ENCODE measurements around the genes E2F2, MYOM3 and SRRM1.

GRCh38 chr1:23368622-23369316 lies 867 bp downstream of the ZNF436 start:
- PRO-cap: bidirectional peak, plus-strand start at chr1:23368974, minus-strand start at chr1:23368867

DNA sequence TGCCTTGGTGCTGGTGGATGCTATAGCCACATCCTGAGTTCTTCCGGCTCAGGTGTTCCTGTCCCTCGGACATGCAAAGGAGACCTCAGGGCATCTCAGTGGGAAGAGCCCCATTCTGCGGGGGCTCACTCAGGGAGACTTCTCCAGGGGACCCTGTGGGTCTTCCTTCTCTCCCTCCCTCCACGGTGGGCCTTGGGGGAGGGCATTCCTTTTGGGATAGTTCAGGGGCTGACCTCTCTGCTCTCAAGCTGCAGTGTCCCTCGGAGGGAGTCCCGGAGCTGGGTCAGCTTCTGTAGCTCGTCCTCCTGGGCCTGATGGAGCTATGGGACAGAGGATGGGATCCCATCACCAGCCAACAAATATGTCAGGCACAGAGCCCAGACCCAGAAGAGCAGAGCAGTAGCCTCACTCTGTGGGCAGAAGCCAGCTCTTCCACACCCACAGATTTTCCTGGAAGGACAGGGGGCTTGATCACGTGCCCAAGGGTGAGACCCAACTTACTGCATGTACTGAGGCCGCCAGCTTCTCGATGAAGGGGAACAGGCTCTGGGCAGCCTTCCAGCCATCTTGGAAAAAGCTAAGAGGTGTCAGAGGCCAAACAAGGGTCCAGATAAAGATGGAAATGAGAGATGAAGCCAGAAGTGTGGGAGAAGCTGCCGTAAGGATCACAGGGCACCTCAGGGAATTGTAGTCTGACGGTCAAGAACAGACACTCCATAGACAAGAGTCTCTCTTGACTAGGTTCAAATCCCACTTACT lies 16.8 kb upstream of the TCEA3 start:
- PRO-cap: no peak

DNA sequence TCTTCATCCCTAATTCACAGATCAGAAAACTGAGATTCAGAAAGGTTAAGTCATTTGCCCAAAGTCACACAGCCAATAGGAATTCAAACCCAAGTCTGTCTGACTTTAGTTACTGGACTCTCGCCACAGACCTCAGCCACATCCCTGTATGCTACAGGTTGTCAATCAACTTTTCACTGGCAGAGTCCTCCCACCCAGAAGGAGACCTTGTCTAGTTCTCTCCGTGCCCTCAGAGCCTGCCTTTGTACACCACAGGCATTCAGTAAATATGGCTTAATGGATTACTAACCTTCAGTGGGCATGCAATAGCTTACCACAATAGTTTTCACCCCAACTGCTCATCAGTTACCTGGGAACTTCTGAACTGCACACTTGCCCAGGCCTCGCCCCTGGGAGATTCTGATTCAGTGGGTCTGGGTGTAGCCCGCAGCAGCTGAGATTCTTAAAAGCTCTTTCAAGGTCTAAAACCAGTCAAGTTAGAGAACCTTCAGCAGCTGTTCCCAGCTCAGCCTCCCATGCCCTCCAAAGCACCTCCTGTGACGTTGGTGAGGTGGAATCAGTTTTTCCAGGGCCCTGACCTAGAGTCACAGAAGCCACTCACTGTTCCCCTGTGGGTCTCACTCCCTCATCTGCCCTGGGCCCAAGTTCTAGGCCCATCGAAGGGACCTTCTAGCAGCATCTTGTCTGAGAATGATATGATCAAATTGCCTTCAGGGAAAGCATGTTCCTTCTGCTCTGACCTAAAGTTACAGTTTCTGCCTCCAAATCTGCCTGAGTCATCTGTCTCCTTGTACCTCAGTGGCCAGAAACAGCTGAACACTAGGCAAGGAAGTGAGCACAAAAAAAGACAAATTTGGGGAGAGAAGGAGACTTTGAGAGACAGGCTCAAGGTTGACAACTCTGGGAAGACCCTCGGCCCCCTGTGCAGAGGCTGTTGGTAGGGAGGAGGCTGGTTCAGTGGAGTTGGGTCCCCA lies 10.8 kb downstream of the ASAP3 start:
- PRO-cap: no peak

GRCh38 chr1:23530402-23531733 lies at the start of gene E2F2:
E2F2 (minus strand) TSS chr1:23531233.
- PRO-cap: bidirectional peak, plus-strand start at chr1:23530682, minus-strand start at chr1:23530576; bidirectional peak, plus-strand start at chr1:23530994, minus-strand start at chr1:23530886; bidirectional peak, plus-strand start at chr1:23531492, minus-strand start at chr1:23531233

- PRO-cap: no peak
Observed at GRCh38 chr1:23533046-23533501, 2.0 kb upstream of the E2F2 start.

DNA sequence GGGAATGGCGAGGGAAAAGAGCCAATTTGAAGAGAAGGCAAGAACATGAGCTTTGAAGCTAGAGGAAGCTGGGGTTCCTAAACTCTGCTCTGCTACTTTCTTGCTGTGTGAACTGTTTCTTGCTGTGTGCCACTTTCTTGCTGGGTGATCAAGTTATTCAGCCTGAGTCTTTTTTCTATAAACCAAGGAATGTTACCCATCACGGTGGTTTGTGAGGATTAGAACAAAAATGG lies 3.7 kb downstream of the ID3 start:
- PRO-cap: no peak

GRCh38 chr1:23693456-23694083 lies 2.0 kb downstream of the RPL11 start:
- PRO-cap: no peak

GRCh38 chr1:23731299-23731793 lies 11.9 kb upstream of the ELOA start:
- PRO-cap: no peak

GRCh38 chr1:23801206-23801747 lies 723 bp upstream of the GALE start:
- PRO-cap: unidirectional peak, minus-strand start at chr1:23801346

DNA sequence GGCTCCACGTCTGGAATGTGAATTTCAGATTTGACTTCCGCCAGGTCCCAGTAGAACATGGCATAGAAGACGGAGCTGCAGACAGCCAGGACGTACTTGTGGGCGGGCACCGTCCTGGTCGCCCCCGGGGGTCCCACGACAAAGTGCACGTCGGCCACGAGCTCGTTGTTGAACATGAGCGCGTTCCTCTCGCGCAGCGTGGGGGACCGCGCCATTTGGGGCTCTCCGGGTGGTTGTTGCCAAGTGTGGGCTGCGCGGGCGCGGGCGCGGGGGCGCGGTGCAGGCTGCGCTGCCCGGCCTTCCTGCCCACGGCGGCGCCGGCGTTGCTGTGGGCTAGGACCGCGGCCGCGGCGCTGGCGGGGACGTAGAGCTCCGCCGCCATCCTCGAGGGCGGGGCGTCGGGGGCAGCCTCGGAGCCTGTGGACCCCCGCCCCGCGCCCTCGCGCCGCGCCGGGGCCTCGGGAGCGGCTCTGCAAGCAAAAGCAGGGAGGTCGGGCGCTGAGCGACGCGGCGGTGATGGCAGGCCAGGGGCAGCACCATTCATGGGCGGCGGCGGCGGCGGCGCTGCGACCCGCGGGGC lies 10.5 kb downstream of the CNR2 start:
- PRO-cap: no peak

- PRO-cap: no peak
Observed at GRCh38 chr1:23909346-23909849, 3.8 kb downstream of the CNR2 start.

DNA sequence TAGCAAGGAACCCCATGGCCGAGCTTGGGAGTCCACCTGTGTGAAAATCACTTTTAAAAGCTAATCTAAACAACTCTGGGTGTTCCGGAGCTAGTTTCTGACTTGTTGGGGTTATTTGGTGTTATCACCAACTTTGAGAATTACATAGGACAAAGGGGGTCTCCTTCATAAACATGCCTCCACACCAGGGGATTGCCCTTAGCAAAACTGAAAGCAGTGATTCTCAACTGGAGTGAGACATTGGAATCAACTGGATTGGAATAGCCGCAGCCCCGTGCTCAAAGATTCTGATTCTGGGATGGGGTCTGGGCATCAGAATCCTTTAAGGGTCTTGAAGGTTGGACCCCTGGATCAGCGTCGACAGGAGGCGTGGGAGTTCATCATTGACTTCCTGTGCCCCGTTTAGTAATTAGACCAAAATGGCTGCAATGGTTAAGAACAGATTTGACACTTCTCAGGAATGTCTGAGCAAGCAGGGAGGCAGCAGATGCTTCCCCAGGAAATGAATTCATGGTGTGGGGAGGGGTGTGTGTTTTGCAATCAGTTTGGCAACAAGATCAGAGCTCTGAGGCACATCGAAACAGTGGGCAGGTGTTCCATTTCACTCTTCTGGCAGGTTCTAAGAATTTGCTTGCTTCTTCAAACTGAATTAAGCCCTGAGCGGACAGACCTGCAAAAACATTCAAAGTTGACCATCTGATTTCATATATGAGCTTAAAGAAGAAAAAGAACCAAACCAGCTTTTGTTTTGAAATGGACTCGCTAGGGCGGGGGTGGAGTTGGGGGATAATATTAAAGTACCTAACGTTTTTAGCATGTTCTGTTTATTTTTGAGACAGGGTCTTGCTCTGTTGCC lies 4.6 kb upstream of the PNRC2 start:
- PRO-cap: no peak

DNA sequence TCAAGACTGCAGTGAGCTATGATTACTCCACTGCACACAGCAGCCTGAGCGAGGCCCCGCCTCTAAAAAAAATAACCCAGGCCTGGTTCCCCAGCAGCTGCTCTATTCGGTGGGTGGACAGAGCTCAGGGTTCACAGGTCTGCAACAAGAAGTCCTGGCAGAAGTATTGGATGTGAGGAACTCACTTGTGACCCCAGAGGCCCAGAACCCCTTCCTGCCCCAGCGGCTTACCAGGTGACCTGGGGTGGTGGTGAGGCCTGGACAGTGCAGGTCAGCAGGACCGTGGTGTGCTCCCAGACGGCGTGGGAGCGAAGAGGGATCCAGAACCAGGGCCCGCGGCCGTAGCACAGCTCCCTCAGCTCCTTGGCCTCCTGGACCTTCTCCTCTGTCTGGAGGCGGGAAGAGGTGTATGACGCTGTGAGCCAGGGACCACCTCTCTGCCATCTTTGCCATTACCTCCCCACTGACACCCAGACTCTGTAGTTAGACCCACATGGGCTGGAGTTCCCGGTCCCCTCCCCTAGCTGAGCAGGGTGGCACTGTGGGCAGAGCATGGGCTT lies 6.2 kb downstream of the MYOM3 start:
- PRO-cap: bidirectional peak, plus-strand start at position 105 of the sequence, minus-strand start outside the sequence

GRCh38 chr1:24107747-24108288 lies 4.1 kb downstream of the MYOM3 start:
- PRO-cap: bidirectional peak, plus-strand start at chr1:24107994, minus-strand start at chr1:24107968

GRCh38 chr1:24112025-24113034 lies at the start of gene MYOM3:
MYOM3 (minus strand) TSS chr1:24112135.
- PRO-cap: unidirectional peak, minus-strand start at chr1:24112650

DNA sequence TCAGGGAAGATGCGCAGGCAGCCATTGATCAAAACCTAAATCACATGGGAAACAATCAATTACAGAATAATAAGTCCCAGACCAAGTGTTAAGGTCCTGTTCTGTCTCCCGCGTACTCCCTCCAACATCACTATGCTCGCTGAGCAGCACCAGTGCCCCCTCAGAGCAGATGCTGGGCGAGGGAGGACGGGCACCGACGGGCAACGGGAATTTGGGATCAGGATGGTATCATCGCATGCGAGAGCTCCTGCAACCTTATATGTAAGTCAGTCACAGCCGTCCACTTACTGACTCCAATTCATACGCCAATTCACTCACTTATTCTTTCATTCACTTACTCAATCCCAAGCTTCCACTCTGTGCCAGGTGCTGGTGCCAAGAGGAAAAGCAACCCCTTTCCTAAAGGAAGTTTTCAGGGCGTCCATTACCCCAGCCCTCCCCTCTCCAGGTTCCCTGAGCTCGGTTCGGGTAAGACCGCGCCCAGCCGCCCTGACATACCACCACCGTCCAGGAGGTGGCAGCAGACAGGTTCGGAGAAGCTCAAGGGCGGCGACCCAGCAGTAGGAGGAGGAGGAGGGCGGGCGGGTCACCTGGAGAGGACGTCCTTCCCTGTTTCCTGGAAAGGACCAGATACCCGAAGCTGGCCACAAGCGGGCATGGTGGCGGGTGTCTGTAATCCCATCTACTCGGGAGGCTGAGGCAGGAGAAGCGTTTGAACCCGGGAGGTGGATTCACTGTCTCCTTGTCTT lies 7.4 kb upstream of the IL22RA1 start:
- PRO-cap: bidirectional peak, plus-strand start at position 629 of the sequence, minus-strand start at position 504 of the sequence

DNA sequence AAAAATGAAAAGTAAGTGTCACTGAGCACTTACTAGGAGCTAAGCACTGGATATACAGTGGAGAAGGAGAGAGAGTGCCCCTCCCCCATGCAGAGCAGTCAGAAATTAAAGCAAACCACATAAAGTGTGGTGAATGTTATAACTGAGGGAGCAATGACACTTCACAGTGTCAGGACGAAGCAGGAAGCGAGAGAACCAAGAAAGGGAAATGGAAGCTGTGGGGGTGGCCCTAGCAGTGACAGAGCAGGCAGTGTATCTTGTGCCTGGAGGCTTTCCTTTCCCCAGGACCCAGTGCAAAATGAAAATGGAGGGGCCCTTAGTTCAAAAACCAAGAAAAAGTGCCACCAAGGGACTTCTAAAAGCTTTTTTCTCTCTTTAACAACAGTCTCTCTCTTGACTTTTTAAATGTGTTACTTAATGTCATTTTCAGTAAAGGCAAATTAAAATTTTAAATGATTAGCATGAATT lies 21.5 kb upstream of the RCAN3 start:
- PRO-cap: no peak

DNA sequence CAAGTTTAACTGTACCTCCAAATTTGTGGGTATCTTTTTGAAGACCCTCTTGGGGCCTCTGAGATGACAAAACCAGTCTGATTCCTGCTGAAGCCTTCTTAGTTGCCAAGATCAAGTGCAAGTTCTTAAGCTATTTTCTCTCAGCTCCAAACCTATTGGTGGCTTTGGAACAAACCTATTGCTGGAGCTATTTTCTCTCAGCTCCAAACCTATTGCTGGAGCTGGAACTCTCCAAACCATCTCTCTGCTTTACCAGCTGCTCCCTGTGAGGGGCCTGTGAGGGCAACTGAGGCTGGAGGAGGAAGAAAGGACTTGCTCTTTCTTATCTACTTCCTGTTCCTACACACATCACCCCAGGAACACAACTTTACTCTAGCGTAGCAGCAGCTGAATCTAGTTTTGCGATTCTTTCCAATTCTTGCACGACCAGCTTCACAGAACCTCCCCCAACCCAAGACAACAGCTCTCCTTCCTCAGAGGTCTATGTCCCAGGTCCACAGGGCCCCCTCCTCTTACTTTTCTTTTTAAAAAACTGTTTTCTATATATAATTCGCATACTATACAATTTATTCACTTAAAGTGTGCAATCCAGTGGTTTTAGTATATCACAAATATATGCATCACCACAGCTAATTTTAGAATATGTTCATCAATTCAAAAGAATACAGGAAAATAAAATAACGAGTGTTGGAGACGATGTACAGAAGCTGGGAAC lies 15.9 kb upstream of the RCAN3 start:
- PRO-cap: no peak

DNA sequence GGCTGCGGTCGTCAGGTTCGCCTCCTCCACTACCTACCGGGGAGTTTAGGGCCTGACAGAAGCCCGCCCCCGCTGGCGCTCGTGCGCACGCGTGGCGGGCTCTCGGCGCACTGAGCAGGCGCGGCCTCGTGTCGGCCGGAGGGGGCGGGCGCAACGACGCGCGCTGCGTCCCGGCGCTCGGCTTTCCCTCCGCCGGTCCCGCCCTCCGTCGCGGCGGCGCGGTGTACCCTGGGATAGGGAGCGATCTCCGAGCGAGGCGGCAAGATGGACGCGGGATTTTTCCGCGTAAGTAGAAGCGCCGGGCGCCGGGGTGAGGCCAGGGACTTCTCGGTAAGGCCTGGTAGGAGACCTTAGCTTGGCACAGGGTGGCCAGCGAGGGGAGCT lies at the start of gene SRRM1:
TSS of gene SRRM1 (plus strand) at position 240 of the 384 bp plus-strand sequence.
- PRO-cap: bidirectional peak, plus-strand start at position 236 of the sequence, minus-strand start outside the sequence

DNA sequence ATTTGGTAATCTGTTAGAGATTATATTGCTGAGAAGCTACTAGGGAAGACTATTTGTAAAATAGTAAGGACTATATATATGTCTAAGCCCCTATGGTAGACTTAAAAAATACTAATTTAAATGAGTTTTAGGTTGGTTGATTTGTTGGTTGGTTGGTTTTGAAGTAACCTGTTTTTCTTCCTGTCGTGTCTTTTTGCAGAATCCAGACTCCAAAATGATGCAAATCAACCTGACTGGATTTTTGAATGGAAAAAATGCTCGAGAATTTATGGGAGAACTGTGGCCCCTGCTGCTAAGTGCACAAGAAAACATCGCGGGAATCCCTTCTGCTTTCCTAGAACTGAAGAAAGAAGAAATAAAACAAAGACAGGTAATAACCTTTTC lies 5.5 kb downstream of the SRRM1 start:
- PRO-cap: no peak

Data from rectum (tissue), 1 donor.